ENCODE measurements around a stretch of chr6.

DNA sequence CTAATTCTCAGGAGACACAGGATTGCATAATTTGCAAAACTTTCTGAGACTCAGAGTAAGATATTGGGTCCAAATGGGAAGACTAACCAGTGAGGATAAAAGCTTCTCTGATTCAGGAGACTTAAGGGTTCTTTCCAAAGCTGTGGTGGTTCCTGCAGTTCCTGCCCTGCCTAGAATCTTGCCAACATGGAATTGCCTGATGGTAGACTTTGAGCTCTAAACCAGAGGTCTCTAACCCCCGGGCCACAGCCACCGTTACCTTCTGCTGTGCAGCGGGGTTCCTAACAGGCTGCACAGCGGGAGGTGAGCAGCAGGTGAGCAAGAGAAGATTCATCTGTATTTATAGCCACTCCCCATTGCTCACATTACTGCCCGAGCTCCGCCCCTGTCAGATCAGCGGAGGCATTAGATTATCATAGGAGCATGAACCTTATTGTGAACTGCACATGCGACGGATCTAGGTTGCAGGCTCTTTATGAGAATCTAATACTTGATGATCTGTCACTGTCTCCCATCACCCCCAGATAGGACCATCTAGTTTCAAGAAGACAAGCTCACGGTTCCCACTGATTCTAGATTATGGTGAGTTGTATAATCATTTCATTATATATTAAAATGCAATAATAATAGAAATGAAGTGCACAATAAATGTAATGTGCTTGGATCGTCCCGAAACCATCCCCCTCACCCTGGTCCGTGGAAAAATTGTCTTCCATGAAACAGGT lies 106.8 kb downstream of the OLIG3 start:
- RRBS: no CpG with 5 or more reads among the region's 13 CpGs

DNA sequence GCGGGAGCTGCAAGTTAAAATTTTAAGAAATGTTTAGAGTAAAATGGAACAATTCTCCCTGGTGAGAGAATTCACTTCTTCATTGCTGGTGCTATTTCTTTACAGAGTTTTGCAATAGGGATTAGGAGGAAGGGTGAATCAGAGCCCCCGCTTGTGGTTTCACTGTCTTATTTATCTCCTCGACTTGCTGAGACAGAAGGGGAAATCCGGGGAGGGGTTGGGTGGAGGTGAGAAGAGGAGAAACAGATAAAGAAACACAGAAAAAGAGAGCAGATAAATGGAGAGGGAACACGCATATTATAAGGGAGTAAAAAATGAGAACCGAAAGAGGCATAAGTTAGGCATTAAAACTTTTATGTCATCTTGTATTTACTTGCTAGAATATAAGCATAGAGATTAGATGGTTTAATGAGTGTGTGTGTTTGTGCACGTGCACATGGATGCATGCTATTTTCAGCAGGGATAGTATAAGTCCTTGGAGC lies 105.0 kb downstream of the OLIG3 start:
- RRBS: no CpG with 5 or more reads among the region's 7 CpGs

DNA sequence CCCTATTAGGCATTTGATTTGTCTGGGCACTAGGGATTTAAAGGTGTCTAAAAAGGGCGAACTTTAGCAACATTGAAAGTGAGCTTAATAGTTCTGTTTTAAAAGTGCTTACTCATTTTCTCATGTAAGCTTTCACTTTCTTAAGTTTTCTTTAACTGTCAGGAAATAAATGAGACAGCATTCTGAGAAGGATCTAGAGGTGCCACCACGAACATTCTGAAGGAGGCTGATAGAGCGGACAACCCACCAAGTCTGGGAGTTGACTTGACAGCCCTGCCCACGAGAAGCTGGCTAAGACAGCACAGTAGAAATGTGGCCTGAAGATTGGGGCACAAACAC lies 144.4 kb upstream of the TNFAIP3 start:
- RRBS: no CpG with 5 or more reads among the region's 4 CpGs

DNA sequence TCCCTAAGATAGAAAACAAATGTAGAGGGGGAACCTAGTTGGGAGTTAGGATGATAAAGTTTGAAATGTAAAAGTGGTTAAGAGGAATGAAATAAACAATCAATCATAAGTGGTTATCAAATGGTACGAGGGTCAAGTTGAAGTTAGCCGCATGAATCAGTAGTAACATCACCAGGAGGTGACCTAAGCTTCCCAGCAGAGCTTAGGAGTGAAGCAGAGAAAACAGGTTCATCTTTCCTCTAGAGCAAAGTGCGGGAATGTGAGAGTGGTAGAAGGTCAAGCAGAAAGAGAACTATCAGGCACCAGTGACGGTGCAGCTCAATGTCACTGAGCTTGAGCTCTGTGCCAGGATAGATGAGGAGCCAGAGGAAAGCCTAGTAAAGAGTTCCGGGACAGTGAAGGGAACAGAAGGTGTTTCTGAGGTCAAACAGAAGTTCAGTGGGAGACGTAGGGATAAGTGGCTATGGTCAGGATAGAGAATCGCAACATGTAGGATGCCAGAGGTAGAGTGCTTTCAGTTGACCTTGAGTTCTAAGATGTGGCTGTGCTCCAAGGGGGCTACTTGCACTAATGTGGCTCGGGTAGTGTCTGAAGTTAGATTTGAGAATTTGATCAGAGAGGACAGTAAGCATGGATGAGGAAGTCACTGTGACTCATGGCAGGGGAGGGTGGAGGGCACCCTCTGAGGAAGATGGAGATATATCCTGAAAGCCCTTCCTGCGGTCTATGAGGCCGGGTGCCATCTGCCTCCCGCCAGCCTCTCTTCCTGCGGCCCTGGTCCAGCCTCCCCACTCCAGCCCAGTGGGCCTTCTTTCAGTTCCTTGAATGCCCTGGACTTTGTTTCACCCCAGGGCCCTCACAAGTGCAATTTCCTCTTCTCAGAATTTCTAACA lies 20.6 kb upstream of the TNFAIP3 start:
- RRBS: no CpG with 5 or more reads among the region's 12 CpGs

- RRBS: no CpG with 5 or more reads among the region's 8 CpGs
Measured at GRCh38 chr6:137873090-137874008, 6.3 kb downstream of the TNFAIP3 start.

DNA sequence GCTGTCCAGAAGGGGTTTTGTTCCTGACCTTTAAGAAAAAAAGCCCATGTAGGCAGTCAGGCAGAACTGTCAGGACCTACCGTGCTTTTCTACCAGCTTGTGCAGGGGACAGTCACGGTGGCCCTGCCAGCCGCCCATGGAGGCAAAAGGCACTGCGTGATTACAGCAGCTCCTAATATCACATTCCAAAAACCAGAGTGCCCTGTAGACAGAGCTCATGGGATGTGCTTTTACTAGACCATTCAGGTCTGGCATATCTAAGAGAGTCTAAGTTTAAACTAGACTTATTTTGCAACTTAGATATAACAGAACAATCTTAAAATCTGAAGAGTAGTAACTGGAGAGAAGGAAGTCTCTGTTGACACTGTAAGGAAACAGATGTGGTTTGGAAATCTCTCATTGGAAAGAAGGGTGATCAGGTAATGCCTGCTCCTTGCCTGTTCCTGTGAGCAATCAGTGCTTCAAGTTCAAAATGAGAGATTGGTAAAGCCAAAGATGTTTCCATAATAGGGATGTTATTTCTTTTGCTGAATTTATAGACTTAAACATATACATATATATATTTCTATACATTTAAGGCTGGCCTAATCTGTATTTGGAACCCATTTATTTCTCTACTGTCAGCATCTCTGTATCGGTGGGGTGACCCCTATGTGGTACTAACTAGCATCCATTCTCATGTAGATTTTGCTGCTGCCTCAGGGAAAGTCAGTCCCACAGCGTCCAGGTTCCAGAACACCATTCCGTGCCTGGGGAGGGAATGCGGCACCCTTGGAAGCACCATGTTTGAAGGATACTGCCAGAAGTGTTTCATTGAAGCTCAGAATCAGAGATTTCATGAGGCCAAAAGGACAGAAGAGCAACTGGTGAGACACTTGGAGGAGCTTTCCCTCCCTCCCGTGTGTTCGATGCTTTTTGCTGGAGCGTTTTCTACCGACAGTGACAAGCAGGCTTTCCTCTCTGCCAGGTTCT lies 12.6 kb downstream of the TNFAIP3 start:
- RRBS: no CpG with 5 or more reads among the region's 12 CpGs

GRCh38 chr6:137881052-137881904 lies 14.2 kb downstream of the TNFAIP3 start:
- RRBS: 6% methylated on average over 8 of the region's 27 CpGs

- RRBS: 2% methylated on average over 10 of the region's 39 CpGs
Measured at GRCh38 chr6:138403160-138403853, 716 bp upstream of the HEBP2 start.

DNA sequence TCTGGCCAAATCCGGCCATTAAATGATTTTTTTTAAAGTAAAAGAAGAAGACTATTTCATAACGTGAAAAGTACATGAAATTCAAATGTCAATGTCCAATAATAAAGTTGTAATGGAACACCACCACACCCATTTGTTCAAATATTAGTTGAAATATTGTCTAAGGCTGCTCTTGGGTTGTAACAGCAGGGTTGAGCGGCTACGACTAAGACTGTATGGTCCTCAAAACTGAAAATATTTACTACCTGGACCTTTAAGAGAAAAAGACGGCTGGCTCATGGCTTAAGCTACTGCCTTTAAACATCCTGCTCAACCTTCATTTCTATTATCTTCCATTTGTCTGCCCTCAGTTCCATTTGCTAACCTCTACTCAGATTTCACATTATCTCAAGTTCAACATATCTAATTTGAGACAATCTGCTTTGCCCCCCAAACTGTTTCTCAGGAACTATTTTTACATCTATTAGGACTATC lies 4.2 kb upstream of the NHSL1 start:
- RRBS: no CpG with 5 or more reads among the region's 5 CpGs

GRCh38 chr6:138852496-138852985 lies 56.7 kb downstream of the ECT2L start:
- RRBS: no CpG with 5 or more reads among the region's 5 CpGs

DNA sequence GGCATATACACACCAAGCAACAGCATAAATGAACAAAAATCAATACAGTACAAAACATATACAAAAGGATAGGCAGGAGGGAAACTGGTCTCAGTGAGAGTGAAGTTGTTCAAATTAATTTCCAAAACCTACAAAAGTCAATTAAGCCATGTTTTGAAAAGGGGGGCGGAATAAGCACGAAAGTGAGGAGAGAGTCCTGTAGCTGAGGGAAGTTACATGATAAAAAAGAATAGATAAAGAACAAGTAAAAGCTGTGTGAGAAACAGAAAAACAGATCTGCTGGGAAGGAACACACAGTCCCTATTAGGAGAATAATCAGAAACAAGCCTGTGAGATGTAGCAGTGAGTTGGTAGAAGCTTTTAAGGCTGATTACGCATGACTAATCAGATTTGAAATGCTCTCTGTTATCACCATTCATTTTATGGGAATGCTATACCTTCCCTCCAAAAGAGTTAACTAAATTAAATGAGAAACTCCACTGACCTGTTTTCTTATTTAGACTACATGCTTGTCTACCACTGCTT lies 15.9 kb downstream of the REPS1 start:
- RRBS: no CpG with 5 or more reads among the region's 3 CpGs

DNA sequence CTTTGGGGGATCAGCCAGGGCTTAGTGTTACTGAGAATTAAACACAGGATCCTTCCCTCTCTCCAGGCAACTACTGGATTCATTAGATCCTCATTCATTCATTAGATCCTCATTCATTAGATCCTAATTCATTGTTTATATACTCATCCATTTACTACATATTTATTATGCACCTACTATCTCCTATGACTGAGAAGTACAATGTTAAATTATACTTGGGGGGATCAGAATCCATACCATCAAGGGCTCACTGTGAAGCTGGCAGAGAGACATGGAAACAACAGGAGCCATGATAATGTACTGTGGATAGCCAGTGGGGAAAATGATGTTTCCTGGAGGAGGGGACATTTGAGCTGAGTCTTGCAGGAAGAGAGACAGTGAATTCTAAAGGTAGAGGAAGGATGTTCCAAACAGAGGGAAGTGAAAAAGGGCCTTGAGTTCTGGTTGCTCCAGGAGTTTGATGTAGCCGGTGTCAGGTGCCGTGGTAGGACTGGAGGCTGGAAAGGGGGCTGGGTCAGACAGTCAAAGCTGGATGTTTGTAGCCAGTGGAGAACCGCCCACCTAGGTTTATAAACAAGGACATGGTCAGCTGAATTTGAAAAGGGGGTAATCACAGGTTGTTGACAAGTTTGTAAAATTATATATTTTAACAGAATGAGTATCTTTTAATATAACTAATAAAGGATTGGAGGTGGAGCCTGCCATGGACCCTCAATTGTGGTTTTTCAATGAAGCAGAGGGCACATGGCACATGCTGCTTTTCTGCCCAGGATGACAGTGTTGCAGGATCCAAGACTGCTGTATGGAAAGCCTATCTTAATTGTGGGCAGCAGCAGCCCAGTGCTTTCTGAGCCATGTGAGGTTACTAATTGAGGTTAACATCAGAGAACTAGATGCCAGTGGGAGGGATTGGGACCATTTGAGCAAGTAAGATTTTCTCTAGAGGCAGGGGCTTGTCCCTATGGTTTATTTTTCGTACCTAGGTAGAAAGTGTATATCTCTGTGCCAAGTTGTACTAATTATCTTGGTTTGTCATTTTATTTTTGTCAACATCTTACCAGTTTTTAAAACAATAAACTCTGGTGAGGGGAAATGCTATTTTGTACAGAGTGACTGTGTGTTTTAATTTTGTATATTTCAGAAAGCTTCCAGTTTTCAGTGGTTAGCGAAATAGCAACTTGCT lies 9.6 kb downstream of the HECA start:
- RRBS: no CpG with 5 or more reads among the region's 5 CpGs

DNA sequence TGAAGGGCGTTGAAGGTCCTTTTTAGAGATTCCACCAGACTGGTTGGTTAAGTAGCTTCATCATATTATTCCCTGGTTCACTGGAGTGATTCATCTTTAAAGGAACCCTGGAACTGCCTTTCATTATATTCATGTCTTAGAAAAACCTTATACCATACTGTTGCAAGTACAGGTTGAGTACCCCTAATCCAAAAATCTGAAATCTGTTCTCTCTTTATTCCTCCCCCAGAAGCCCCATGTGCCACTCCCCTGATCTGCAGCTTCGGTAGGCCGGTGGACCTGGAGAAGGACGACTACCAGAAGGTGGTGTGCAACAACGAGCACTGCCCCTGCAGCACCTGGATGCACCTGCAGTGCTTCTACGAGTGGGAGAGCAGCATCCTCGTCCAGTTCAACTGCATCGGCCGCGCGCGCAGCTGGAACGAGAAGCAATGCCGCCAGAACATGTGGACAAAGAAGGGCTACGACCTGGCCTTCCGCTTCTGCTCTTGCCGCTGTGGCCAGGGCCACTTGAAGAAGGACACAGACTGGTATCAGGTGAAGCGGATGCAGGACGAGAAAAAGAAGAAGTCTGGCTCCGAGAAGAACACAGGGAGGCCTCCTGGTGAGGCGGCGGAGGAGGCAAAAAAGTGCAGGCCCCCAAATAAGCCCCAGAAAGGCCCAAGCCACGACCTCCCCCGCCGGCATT lies 31.3 kb downstream of the HECA start:
- RRBS: no CpG with 5 or more reads among the region's 25 CpGs

- RRBS: no CpG with 5 or more reads among the region's 10 CpGs
Measured at GRCh38 chr6:139171688-139172173, 36.9 kb downstream of the HECA start.

DNA sequence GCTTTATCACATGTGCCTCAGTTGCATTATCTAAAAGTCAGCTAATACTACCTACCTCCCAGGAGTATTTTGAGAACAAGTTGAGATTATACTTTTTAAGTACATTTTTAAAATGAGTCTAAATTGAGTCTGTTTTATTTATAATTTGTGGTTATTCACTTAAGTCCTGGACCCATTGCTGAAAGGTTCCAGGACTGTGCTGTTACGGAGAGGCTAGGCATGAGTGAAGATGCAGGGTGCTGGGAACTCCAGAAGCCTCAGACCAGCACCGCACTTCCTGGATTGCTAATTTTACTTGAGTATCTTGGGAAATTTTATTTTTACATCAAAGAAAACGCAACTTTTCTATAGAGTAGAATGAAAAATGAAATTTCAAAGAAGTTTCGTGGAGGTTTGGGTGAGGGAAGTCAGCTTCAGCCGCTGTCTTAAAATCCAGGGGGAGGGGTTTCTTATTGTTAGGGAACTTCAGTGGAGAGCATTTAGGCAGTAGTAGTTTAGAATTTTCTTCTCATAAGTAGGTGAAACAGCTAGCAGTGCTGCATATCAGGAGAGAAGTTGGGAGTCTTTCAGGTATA lies 41.4 kb downstream of the HECA start:
- RRBS: no CpG with 5 or more reads among the region's 5 CpGs

- RRBS: no CpG with 5 or more reads among the region's 14 CpGs
Measured at GRCh38 chr6:139238781-139239573, 52.8 kb downstream of the TXLNB start.

- RRBS: no CpG with 5 or more reads among the region's 7 CpGs
Measured at GRCh38 chr6:139288435-139288948, 3.3 kb downstream of the TXLNB start.

DNA sequence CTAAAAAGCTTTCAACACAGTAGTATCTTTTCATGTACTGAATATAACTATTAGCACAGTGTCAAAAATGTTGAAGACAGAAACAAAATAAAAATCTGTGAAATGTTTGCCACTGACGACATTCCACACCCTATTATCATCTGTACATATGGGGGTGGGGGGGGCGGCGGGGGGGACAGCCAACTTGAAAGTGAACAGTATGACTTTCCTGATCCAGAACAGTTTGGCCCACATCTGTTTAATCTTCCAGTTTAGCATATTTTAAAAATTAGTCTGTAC lies 2.2 kb downstream of the CITED2 start:
- RRBS: no CpG with 5 or more reads among the region's 3 CpGs

DNA sequence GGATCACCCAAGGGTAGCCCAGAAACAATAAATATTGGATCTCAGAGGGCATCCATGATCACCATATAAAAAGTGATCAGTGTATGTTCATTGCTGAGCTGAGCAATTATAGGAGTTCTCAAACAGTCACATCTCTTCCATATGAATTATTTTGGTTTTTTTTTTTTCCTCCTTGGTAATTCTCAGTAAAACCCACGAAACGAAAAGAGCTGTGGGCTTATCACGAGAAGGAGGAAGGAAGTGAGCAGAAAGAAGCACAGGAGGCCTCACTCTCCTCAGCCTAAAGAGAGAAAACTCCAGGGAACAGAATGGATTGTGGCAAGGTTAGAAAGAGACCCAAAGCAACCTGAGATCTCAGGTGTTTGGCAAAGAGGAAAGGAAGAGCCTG lies 67.7 kb upstream of the CITED2 start:
- RRBS: no CpG with 5 or more reads among the region's 3 CpGs